Measurements from ENCODE around the genes ZNF583, ZNF304, TRAPPC2B, ZNF211 and ZNF329.

DNA sequence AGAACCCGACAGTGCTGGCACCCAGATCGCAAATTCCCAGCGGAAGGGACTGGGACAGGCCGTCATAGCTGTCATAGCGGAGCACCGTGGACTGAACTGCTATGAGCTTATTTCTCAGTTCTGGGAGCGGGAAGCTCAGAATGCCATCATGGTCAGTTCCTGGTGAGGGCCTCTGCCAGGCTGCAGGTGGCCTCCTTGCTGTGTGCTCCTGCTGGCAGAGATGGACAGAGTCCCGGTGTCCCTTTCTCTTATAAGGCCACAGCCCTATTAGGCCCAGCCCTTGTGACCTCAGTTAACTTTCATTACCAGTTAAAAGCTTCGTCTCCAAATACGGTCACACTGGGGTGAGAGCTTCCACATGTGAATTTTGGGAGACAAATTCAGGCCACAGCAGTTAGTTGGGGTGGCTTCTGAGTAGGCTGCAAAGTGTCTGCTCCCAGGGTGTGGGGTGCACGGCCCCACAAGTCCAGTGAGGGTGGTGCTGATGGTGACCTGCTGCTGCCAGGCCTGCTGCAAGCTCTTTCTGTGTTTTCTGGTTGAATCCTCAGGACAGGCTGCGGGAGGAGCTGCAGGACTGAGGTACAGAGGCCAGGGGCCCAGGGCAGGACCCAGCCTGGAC is 4.7 kb downstream of the ZNF444 start:
- RRBS, result no CpG with 5 or more reads among the region's 12 CpGs

- RRBS, result 10% methylated on average over 12 of the region's 65 CpGs
Observed at GRCh38 chr19:56367831-56368660, 25.3 kb downstream of the ZNF582 start.

DNA sequence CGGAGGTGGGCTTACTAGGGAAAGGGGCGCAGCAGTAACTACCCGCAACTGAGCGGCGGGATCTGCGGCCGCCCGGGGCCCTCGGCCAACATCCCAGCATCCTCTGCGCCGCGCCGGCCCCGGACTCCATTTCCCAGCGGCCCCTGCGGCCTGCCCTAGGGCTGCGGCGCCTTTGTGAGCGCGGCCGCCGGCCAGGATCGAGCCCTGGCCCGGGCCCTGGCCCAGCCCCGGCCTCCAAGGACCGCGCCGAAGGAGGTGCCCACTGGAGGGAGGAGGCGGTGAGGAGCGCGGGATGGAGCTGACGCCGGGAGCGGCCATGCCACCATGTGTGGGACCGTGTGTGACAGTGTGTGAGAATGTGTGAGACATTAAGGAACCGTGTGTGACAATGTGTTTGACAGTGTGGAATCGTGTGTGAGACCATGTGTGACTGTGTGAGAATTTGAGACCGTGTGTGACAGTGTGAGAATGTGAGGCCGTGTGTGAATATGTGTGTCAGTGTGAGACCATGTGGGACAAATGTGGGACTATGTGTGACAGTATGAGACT is at the start of gene ZNF583:
Gene ZNF583 (plus strand): TSS at position 158 of the 549 bp plus-strand sequence.
- RRBS, result 1% methylated on average over 30 of the region's 39 CpGs

DNA sequence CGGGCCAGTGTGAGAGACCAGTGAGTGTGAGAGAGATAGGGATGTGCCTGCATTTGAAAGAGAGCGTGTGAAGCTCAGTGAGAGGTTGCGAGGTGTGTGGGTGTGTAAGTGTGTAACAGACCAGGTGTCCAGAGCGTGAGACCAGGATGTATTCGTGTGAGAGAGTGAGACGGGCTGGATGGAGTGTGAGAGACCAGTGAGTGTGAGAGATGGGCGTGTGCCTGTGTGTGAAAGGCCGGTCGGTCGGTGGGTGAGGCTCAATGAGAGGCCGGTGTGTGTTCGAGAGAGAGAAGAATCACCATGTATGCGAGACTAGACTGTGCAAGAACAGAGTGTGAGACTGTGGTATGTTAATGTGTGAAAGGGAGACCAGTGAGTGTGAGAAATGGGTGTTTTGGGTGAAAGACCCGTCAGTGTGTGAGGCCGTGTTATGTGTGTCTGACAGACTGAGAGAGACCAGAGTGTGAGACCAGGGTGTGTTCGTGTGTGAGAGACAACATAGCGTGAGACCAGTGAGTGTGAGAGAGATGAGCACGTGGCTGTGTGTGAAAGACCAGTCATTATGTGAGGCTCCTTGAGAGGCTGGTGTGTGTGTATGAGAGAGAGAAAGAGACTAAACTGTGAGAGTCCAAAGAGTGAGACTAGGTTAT is 779 bp downstream of the ZNF471 start:
- RRBS, result no CpG with 5 or more reads among the region's 18 CpGs

DNA sequence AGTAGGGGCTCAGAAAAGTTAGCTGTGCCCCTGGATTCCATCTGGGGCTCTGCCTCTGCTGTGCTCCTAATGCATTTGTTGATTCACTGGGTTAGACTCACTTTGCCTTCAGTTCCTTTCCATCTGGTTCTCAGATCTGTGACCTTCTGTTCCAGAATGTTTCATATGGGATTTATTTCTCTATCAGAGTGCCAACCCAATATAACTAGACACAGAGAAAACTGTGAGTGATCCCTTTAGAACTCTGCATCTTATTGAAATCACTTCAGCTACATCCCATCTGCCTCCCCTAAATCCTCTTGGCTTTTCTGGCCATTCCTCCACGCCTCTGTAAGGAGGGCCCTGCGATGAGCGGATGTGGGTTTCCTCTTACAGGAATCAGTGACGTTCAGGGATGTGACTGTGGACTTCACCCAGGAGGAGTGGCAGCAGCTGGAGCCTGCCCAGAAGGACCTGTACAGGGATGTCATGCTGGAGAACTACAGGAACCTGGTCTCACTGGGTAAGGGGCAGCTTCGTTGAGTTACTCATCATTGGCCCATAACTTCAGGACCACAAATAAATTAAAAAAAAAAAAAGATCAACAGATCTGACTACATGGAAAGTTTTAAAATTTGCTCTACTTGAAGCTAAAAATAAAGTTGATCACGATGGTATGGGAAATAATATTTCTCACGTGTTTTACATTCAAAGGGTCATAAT is 18.5 kb downstream of the ZNF71 start:
- RRBS, result no CpG with 5 or more reads among the region's 7 CpGs

DNA sequence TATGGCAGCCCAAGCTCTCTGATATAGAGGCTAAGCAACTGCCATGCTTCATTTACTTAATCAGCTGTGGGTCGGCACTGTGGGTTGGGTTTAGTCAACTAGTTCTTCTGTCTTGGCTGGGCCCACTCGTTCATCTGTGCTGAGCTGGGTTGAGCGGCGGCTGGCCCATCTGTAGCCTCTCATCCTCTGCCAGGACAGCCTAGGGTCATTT is 6.5 kb upstream of the ZNF835 start:
- RRBS, result no CpG with 5 or more reads among the region's 4 CpGs

DNA sequence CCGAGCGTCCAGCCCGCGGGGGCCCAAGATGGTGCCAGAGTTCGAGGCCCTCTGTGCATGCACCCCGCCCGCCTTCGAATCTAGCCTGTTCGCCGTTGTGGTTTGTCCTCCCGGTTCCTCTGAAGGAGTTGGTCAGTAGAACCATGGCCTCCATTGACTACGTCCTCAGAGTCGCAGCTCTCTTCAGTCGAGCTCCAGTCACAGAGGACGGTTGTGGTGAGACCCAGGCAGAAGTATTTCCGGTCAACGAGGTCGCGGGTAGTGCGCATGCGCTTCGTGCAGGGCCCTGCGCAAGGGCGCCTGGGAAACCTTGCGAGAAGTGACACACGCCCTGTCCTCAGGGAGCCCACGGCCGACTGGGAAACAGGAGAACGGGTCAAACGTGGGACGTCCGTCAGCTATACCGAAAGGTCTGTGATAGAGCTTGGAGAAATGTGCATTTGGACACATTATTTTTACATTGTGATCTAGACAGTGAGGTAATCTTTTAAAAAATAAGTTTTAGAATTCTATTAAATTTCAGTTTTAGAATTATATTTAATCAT is 24.2 kb upstream of the PEG3 start:
- RRBS, result no CpG with 5 or more reads among the region's 33 CpGs

DNA sequence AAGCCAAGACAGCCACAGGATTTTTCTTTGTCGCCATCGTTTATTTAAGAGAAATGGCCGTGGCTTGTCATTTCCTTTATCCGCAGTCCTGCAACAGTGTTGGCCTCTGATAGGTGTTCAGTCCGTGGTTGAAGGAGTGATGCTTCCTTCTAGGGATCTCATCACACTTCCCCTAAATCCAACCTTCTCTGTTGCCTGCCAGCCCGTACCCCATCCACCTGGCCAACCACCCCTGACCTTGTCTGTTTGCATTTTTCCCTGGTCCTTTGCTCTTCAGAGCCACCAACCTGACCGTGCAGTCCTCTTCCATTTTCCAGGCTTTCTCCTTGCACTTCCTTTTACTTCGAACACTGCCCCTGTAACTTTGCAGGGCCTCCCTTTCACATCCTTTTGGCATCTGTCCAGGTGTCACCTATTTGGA is 628 bp downstream of the ZNF460 start:
- RRBS, result no CpG with 5 or more reads among the region's 8 CpGs

DNA sequence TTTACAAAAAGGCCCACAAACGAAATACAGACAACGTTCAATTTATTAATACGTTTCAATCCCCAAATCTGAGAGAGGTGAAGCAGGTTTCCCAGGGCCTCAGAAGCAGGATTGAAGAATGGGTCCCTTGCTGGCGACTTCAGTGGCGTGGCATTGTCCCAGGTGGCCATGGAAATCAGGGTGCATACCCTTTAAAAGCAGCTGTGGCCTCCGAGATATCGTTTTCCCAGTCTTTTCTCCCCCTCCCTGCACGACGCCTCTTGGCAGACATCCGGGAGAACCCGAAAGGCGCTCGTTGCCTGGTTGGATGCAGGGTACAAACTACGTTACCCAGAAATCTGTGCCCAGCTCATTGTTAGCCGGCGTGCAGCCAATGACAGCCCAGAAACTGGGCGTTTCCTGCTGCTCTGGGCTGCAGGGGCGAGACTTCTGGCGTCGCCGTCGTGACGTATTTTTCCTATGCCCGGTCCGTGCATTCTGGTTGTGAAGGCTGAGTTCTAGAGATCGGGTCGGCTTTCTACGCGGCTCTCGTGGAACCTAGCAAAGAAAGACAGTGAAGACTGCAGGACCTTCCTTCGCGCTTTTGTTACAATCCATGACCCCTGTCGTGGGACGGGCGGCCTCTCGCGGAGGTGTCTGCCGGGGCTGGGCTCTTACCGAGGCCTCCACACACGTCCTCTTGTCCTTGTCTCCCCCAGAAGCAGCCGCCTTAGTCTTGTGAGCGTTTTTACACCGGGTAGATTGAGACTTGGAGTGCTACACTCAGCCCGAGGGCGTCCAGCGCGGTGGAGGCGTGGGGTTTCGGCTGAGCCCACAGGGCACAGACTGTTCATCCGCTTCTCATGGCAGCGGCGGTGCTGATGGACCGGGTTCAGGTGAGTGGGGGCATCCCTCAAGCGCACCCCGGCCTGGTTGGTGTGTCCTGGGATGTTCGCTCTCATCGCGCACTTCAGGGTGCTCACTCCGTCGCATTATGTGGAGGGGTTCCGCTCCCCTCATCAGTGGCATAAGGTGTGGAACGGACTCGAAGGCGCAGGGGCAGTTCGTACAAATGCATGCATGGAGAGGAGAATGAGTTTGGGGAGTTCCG is at the start of gene ZNF304:
Gene ZNF304 (plus strand): TSS at position 449 of the 1,090 bp plus-strand sequence.
- RRBS, result 2% methylated on average over 19 of the region's 66 CpGs

DNA sequence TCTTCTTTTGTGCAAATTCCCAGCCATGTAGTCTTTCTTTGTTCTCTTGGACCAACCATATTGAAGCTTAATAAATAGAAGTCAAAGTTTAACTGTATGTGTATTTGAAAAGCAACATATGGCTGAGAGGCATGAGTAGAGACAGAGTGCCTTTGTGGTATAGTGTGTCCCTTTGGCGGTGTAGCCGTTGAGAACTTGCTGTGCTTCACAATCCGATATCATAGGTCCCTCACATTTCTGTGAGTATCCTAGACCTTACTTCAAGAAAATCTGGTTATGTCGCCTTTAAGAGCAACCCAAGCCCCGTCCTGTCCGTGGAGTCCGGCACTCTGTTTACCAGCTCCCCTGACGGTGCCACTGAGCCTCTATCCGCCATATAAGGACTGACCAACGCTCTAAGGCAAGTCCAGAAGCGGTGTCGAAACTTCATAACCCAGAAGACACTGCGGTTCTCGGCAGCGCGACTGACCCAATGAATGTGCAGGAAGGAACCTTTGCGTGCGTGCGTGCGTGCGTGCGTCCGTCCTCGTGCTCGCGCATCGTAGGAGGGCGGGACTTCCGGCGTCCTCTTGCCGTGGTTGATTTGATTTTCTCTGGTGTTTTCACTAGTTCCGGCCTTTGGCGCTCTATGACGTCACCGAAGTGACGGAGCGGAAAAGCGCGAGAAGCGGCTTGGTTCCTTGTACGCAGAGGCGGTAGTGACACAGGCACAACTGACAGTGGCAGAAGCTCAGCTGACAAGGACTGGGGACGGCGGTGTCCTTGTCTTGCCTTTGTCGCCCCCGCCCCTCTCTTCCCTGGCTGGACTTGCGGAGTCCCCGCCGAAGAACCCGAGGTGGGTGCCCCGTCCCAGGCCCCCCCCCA is at the start of gene TRAPPC2B:
Gene TRAPPC2B (plus strand): TSS at position 683 of the 864 bp plus-strand sequence.
- RRBS, result no CpG with 5 or more reads among the region's 51 CpGs

GRCh38 chr19:57632953-57633542 is at the start of gene ZNF211:
TSS of gene ZNF211 (plus strand) at chr19:57633168.
- RRBS, result under 1% methylated on average over 15 of the region's 51 CpGs

DNA sequence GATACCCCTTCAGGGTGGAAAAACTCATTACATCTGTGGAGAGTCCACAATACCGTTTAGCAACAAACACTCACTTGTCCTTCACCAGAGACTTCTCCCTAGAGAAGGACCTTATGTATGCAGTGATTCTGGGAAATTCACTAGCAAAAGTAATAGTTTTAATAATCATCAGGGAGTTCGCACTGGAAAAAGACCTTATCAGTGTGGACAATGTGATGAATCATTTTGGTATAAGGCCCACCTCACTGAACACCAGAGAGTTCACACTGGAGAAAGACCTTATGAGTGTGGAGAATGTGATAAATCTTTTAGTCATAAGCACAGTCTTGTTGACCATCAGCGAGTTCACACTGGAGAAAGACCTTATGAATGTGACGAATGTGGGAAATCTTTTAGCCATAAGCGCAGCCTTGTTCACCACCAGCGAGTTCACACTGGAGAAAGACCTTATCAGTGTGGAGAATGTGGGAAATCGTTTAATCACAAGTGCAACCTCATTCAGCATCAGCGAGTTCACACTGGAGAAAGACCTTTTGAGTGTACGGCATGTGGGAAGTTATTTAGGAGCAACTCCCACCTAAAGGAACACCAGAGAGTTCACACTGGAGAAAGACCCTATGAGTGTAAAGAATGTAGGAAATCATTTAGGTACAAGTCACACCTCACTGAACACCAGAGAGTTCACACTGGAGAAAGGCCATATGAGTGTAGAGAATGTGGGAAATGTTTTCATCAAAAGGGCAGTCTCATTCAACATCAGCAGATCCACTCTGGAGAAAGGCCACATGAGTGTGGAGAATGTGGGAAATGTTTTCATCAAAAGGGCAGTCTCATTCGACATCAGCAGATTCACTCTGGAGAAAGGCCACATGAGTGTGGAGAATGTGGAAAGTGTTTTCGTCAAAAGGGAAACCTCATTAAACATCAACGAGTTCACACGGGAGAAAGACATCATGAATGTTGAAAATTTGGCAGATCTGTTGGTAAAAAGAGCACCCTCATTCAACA is 7.4 kb downstream of the ZNF776 start:
- RRBS, result no CpG with 5 or more reads among the region's 13 CpGs

- RRBS, result no CpG with 5 or more reads among the region's 6 CpGs
Observed at GRCh38 chr19:57887194-57888029, 1.4 kb downstream of the ZNF814 start.

DNA sequence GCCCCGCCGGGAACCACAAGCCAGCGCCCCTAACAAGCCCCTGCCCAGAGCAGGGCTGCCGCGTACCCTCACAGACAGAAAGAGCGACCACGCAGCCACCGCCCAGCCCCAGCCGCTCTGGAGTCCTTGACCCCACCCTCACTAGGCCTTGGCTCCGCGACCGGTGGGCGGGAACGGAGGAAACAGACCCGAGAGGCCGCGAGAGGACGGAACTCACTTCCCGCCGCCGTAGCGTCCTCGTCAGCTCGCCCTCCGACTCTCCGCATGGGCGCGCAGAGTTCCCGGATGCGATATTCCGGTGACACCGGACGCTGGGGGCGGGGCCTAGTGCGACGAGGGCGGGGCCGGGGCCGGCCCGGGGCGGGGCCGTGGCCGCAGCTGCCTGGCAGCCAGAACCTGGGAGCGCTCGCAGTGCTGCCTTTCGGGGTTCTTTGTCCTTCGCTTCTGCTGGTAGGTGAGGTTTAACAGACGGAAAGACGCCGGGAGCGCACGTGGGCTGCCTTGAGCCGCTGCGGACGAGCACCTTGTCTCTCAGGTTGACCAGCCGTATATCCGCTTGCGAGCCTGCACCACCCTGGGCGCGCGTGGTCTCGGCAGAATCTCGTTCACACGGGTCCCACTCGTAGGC is 20.2 kb upstream of the ZSCAN18 start:
- RRBS, result 10% methylated on average over 9 of the region's 65 CpGs

DNA sequence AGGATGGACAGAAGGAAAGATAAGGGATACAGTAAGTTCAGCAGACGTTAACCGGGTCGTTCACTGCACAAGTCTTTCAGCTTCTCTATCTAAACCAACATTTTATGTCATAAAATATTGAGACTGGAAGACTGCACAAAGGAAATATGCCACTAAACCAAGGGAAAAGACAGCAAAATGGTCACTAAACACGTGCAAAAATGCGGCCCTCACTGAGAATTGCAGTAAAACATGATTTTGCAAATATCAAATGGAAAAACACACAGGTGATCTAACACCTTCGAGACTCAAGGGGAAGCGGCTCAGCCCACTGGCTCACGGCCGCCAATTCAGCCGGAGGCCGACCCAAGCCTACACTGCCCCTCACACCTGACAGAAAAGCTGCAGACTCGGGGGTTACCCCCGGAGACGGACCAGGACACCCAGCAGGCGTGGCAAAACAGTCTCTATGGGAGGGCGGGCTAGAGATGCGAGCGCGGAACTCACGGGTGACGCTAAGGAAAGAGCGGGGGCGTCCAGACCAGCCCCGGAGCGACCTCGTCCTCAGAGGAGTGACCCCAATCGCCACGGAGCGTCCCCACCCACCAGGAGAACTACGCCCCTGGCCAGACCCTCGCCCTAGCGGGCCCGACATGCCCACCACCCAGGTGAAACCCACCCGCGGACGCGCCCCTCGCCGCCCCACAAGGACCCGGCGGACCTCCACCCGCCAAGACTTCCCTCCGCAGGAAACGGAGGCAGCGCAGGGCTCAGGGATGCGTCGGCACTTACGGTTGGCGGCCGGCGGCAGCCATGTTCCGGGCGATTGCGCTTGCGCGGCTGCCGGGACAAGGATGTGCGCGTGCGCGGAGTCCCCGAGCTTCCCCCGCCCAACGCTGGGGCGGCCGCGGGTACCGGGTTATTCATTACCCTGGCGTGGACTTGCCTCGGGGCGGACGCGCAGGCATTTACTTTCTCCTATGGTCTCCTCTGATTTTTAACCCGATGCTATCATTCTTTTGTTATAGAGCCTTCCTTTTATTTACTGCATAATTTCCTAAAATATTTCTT is at the start of gene ZNF329:
Gene ZNF329 (minus strand): TSS at position 809 of the 1,050 bp plus-strand sequence.
- RRBS, result 1% methylated on average over 25 of the region's 74 CpGs

GRCh38 chr19:58203872-58205132 is 21.4 kb downstream of the ZNF274 start:
- RRBS, result 83% methylated on average over 12 of the region's 73 CpGs

DNA sequence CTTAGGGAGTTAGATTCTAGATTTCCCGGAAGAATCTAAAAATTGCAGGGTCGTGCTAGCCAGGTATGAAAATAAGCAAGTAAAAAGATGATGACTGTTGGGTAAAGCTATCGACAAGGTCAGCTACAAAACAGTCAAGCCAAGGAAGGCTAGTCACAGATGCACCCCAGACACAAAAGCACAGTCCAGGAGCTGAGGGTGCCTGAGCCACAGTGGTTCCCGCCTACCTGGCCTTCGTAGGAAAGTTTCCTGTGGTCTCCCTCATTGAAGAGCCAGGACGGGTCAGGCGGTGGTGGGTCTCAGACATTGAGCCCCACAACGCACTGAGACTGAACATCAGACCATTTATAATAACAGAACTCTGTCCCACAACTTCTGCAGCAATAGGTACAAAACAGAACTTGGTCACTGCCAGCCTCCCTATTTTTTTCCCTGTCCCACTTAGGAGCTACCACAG is 829 bp upstream of the ZNF544 start:
- RRBS, result no CpG with 5 or more reads among the region's 8 CpGs

DNA sequence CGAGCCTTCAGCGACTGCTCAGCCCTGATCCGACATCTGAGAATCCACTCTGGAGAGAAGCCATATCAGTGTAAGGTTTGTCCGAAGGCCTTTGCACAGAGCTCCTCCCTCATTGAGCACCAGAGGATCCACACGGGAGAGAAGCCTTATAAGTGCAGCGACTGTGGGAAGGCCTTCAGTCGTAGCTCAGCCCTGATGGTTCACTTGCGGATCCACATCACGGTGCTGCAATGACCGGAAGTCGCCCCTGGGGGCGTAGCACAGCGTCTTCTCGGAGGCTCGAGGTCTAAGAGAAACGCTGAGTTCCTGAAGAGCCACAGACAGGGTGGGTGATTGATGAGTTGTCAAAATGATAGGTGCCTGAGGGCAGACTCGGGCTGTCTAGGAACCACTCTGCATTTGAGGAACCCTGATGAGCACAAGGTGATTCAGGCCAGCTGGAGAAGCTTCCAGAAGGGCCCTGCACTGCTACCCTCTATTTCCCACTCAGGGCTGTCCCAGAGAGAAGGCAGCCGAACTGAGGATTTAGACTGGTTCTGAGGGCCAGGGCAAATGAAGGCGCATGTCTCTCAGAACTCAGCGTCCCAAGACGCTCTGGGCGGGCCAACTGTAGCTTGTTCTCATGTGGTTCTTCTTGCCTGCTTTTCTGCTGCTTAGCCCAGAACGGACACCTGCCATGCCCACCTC is 12.4 kb downstream of the ZSCAN22 start:
- RRBS, result no CpG with 5 or more reads among the region's 23 CpGs

- RRBS, result 9% methylated on average over 4 of the region's 39 CpGs
Observed at GRCh38 chr19:58361621-58362333, 774 bp downstream of the ZNF497 start.

GRCh38 chr19:58430054-58430551 is 9.8 kb downstream of the ZNF132 start:
- RRBS, result no CpG with 5 or more reads among the region's 2 CpGs

Data from SK-N-MC (cell line).